Breast (tissue), 4 donors: ENCODE measurements around a stretch of chr3.

DNA sequence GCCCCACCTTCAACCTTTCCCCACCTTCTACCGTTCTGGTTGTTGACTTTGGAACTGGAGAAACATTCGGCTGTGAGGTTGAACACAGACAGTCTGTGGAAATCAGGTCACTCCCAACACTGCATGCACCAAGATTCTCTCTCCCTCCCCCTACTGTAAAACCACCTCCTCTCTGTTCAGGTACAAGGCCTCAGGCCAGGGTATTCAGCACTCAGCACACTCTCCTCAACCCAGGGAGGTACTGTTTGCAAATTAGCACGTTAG is 4.0 kb upstream of the BDH1 start:
- PRO-cap, 3 experiments = no peak in any of the 3 experiments
- RRBS = no CpG with 5 or more reads among the region's 3 CpGs

- PRO-cap, 3 experiments = no peak in any of the 3 experiments
- RRBS = 95% methylated on average over 5 of the region's 14 CpGs
Observed at GRCh38 chr3:197604107-197604665, 48.4 kb upstream of the BDH1 start.

DNA sequence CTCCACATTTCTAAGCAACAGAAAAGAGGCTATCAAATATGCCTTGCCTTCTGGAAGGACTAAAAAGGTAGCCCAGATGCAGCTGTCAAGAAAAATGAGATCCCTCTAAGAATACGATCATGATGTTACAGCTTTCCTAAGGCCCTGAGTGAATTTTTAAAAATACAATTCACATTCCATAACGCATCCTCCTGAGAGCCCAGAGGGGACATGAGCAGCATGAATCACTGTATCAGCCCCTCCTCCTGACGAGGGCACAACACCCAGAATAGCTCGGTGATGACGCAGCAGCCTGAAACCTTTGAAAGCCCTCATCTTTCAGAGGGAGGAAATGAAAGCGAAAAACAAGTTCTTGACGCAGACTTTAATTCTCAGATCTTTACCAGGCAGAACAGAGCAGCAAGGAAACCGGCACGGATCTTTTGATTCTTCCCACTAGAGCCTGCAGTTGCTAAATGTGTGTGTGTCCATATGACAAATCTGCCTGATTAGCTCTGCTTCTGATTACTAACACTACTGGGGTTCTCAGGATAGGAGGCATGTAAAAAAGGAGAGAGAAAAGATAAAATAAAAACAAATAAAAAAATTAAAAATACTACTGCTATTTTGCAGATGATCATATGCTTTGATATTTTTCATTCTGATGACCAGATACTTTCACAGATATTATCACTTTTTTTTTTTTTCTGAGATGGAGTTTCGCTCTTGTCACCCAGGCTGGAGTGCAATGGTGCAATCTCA is 24.3 kb downstream of the RUBCN start:
- PRO-cap, 3 experiments = peak in 3 of 3 experiments; most common plus-strand start position 394 of the sequence (in 3); most common minus-strand start position 150 of the sequence (in 1)
- RRBS = no CpG with 5 or more reads among the region's 10 CpGs

GRCh38 chr3:197790284-197790734 is 745 bp upstream of the LRCH3 start:
- PRO-cap, 3 experiments = no peak in any of the 3 experiments
- RRBS = no CpG with 5 or more reads among the region's 12 CpGs

DNA sequence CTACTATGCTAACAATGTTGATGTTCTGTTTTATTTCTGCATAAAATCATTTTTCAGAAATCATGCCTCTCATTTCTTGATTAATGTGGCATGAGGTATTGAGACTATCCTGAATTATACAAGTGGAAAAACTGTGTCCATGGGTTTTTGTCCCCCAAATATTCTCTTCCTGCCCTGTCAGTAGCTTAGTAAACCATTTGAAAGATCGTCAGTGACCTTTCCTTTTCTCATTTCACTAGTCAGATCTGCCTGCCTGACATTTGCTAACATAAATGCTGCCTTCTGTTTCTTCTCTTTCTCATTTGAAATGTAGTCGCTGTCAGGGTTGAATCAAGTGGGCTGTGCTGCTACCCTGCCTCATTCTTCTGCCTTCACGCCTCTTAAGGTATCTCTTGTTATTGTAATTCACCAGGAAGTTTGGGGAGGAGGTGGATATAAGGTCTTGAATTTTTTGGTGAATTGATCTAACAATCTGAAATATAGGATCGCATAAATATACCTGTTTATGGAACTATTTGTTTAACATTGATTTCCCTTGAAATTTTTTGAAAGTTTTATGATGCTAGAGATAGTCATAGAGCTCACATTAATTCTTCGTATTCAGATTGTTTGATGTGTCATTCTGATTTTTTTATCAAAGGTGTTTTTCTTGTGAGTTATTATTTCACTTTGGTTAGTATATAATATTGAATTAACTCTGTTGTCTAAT is 67.6 kb downstream of the LRCH3 start:
- PRO-cap, 3 experiments = no peak in any of the 3 experiments
- RRBS = no CpG with 5 or more reads among the region's 5 CpGs

- PRO-cap, 3 experiments = no peak in any of the 3 experiments
- RRBS = no CpG with 5 or more reads among the region's 12 CpGs
Observed at GRCh38 chr3:197955472-197956125, 4.2 kb downstream of the IQCG start.